Skeletal muscle satellite cell (primary cell): ENCODE measurements around a stretch of chr1.

DNA sequence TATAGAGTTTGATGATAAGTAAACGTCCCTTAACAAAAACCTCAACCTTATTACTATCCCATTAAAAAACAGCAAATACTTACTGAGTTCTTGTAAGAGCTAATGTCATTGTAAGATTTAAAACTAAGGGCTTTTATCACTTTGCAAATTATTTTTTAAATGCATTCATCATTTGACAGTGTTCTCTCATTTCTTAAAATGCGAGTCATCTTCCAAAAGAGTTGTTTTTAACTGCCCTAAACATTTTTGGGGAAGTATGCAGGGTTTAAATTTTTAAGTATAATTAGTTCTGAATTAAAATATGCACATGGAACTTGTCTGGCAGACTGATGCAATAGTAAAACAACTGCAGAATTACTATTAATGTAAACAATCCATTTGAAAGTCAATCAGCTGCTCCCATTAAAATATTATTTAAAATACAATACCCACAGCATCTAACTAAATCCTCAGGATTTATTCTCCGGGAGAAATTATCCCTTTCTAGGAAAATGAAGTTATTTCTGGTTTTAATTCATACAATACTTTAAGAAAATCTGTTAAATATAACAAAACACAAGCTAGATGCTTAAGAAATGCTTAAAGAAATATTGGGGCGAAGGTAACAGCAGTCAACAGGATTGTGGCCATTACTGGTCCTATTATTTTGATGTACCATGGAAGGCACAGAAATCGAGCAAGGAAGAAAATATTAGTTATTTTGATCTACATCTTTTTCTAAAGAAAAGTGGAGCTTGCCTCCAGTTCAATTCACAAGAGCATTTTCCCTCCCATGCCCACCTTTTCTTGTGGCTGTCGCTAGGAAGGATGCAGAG, 8.2 kb downstream of the COX20 start:
- CAGE, long polyA plus RNA = no peak

DNA sequence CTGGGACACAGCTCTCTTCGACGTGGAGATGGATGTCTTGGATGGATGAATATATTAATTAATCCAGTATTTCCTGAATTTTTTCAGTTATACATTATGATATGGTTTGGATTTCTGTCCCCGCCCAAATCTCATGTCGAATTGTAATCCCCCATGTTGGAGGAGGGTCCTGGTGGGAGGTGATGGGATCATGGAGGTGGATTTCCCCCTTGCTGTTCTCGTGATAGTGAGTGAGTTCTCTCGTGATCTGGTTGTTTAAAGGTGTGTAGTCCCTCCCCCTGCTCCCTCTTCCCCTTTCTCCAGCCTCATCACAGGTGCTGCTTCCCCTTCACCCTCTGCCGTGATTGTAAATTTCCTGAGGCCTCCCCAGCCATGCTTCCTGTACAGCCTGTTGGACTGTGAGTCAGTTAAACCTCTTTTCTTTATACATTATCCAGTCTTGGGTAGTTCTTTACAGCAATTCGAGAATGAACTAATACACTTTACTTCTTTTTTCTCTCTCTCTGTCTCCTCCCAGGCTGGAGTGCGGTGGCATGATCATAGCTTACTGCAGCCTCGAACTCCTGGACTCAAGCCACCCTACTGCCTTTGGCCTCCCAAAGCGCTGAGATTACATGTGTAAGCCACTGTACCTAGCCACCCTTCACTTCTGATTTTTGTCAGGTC, 11.9 kb upstream of the EFCAB2 start:
- CAGE, long polyA plus RNA = no peak

- CAGE, long polyA plus RNA = no peak
Observed at GRCh38 chr1:244969237-244969569, 279 bp upstream of the EFCAB2 start.

DNA sequence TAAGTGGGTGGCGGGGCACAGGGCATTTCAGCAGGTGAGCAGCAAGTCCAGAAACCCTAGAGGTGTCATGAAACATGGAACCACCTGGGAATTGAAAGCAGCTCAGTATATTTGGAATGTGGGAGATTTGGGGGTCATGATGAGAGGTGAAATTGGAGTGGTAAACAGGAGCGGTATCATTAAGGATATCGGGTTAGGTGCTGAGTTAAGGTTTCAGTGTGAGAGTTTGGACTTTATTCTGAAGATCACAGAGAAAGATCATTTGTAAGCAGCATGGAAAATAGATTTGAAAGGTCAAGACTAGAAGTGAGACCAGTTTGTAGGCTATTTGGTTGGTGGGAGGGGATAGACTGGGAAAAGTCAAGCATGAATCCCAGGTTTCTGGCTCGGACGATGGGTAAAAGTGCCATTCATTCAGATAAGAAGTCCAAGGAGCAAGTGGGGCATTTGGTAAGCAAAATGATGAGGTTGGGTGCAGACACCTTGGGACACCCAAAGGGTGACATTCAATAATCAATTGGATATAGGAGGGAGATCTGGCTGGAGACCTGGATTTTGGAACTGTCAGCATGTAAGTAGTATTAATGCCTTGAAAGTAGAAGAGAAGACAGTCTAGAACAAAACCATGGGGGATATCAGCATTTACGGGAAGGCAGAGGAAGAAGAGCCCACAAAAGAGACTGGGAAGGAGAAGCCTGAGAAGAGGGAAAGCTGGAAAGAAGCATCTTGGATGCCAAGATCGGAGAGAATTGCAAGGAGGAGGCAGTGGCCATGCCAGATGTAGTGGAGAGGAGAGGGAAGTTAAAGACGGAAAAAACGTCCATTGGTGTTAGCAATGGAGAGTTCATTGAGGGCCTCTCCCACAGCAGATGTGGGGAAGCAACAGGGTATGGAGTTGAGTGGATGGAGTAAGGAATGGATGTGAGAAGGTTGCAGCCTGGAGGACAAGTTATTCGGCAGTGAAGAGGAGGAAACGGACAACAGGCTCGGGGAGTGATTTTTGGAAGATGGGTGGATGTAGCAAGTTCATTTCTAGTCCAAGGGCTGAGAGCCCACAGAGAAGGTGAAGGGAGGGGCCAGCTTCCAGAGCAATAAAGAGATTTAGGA, 65.7 kb upstream of the KIF26B start:
- CAGE, long polyA plus RNA = no peak

GRCh38 chr1:245155472-245155780, 641 bp downstream of the KIF26B start:
- CAGE, long polyA plus RNA = no peak

DNA sequence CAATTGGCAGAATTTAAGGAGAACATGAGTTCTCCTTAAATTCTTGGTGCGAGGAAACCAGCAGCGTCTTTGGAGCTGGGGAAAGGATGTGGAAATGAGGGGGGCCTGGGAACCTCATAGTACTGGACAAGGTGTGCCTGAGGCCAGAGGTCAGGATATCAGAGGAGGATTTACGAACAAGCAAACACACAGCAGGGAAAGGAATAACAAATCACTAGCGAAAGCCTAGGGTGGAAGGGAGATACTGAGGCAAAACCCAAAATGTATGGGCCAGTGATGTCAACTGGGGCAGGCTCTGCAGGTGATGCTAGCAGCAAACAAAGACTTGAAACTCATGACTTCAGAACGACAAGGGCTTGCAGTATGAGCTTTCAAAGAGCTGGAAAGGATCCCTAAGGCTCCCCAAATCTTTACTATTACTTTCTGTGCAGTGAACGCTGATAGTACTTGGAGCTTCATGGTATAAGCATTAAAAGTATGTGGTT, 267.0 kb downstream of the KIF26B start:
- CAGE, long polyA plus RNA = no peak

- CAGE, long polyA plus RNA = no peak
Observed at GRCh38 chr1:245807403-245807782, 652.6 kb downstream of the KIF26B start.

DNA sequence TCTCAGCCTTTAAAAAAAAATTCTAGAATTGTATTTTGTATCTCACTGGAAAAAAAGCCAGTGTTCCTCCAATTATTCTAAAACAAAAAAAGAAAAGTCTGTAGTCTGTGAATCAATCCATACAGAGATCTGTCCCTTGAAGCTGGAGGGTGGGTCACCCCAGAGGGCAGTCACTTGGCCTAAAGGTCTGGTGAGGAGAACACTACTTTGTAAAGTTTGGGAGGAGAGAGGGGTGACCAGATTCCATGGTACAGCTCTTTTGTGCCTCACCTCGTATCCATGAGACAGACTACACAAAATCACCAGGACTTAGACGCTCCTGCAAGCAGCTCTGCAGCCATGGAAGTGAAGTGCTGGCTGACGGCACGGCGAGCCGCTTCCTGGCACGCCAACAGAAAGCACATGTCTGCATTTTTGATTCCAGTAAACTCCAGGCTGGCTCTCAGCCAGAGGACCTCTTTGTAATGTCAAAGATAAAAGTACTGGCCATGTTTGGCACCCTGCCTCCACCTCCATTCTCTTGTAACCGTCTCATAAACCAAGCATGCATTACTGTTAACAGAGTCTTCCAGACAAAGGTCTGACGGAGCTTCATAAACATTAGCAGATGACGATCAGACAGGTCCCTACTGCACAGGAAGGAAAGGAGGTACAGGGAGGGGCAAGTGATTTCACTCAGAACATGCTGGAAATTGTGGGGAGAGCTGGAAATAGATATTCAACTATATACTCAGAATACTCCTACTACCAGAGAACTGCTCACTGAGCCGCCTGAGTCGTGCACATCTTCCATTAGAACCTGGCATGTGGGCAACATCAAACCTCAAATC, 632.2 kb downstream of the SMYD3 start:
- CAGE, long polyA plus RNA = no peak

- CAGE, long polyA plus RNA = no peak
Observed at GRCh38 chr1:246083297-246083962, 423.6 kb downstream of the SMYD3 start.

DNA sequence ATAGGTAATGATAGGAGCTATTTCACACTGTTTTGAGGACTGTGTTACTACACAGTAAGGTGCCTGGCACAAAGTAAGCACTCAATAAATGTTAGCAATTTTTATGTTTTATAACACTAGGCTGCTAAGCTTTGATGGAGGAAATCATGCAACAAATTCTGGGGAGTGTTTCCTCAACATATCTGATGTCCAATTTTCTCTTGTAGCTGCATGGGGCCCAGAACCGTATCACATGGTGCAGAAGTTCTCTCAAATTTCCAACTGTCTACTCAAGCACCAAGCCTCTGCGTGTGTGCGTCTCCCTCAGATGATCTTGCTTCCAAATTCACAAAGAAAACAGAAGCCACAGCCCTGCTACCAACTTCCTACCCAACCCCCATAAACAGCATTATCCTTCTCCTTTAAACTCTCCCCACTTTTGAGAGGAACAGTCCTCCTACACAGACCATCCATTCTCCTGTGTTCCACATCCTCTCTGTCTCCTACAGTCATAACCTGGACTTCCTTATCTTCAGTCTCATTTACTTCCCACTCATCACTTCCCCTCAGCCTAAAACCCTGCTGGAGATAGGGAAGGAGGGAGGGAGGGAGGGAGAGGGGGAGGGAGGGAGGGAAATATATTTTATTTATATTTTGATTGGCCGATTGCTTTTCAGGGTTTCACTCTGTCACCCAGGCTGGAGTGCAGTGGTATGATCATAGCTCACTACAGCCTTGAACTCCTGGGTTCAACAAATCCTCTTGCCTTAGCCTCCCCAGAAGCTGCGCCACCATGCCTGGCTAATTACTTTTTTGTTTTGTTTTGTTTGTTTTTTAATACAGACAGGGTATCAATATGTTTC, 354.0 kb downstream of the SMYD3 start:
- CAGE, long polyA plus RNA = no peak

DNA sequence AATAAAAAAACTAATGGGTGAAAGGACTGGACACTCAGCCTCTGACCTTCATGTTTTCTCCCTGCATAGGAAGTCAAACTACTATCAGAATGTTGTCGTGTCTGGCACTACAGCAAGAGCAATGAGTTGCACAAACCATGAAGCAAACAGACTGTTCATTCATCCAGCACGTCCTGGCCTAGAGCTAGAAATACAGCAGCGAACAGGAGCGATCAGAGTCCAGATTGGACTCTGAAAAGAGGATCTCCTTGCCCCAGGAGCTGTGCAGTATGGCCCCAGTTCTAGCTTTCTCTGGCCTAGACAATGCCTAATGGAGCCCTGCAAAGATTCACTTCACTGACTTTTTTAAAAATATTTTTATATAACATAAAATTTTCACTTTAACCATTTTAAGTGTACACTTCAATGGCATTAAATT, 319.0 kb downstream of the SMYD3 start:
- CAGE, long polyA plus RNA = no peak

DNA sequence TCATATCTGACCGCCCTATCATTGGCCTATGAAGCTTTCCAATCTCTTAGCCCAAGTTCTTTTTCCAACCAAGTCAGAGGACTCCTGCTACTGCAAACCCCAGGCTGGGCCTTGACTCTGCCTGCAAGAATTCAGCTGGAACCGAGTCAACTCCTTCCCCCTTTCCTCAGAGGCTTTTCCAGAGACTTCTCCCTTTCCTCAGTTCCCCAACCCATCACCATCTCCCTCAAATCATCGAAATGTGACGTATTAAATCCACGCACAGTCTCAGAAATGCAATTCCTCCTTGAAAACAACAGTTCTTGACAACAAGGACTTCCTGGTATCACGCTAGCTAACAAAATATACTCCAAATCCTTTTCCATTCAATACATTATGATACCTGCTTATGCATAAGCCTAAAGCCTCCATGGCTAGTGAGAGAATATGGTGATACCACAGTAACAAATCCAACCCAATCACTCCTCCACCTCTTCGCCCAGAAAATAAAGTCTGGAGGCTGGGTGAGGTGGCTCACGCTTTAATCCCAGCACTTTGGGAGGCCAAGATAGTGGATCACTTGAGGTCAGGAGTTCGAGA, 304.6 kb downstream of the SMYD3 start:
- CAGE, long polyA plus RNA = no peak

DNA sequence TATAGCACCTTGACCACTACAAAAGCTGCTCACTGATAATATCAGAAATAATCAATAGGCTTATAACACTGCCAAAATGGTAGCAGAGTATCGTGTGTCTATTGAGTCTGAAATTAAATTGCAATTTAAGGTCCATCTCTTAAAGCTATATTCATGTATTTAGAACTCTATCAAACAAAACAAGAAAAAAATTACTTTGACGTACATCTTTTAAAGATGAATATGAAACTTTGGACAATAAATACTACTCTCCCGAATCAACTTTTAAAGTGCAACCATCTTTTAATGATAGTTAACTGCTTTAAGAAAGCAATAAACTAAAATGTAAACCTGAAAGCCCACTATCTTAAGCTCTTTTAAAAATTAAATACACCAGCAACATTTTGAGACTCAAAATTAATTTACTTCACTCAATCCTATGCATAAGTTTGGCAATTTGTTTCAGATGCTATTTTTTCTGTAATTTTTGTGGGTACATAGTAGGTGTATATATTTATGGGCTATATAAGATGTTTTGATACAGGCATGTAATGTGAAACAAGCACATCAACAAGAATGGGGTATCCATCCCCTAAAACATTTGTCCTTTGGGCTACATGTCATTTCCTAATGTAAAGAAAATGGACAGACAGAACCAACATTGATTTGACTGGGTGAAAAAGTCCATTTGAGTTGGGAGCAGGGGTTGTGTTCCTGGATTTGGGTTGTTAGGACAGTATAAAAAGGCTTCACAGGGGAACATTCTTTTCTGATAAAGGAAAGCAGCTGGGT, 256.4 kb downstream of the SMYD3 start:
- CAGE, long polyA plus RNA = no peak

DNA sequence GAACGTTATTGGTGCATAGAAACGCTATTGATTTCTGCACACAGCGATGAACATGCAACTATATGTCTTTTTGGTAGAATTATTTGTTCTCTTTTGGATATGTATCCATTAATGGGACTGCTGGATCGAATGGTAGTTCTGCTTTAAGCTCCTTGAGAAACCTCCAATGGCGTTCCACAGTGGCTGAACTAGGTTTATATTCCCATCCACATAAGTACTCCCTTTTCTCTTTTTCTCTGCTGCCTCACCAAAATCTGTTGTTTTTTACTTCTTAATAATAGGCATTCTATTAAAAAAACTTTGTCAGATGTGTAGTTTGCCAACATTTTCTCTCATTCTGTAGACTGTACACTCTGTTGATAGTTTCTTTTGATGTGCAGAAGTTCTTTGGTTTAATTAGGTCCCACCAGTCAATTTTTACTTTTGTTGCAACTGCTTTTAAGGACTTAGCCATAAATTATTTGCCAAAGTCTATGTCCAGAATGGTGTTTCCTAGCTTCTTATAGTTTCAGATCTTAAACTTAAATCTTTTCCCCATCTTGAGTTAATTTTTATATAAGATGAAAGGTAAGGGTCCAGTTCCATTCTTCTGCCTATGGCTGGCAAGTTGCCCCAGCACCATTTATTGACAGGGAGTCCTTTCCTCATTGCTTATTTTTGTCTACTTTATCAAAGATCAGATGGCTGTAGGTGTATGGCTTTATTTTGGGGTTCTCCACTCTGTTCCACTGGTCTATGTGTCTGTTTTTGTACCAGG, 253.1 kb downstream of the SMYD3 start:
- CAGE, long polyA plus RNA = no peak

GRCh38 chr1:246587674-246588049, 21.4 kb downstream of the CNST start:
- CAGE, long polyA plus RNA = no peak

- CAGE, long polyA plus RNA = no peak
Observed at GRCh38 chr1:246591442-246592149, 25.3 kb downstream of the CNST start.

- CAGE, long polyA plus RNA = no peak
Observed at GRCh38 chr1:246600187-246600731, 34.0 kb downstream of the CNST start.

GRCh38 chr1:246786515-246787204, 62.5 kb downstream of the SCCPDH start:
- CAGE, long polyA plus RNA = no peak

- CAGE, long polyA plus RNA = no peak
Observed at GRCh38 chr1:246902580-246903169, 29.1 kb downstream of the AHCTF1 start.

- CAGE, long polyA plus RNA = no peak
Observed at GRCh38 chr1:246912967-246913840, 18.5 kb downstream of the AHCTF1 start.